SP-49 (cell line): ENCODE measurements around a stretch of chr17.

DNA sequence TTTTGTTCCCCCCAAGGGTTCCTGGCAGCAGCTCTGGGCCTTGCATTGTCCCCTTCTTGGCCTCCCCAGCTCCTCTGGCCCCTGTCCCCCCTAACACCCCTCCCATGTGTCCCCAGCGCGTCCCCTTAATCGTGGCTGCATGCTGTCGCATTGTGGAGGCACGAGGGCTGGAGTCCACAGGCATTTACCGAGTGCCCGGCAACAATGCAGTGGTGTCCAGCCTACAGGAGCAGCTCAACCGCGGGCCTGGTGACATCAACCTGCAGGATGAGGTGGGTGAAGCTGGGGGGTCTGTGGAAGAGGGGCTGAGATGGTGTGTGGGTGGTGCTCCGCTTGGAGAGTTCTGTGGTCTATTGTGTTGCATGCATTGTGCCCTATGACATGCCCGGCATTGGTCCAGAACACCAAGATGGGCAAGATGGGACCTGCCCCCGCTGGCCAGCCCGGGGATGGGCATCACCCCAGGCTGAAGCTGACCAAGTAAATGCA is 54.2 kb downstream of the ARHGAP23 start:
- PRO-cap: no peak

DNA sequence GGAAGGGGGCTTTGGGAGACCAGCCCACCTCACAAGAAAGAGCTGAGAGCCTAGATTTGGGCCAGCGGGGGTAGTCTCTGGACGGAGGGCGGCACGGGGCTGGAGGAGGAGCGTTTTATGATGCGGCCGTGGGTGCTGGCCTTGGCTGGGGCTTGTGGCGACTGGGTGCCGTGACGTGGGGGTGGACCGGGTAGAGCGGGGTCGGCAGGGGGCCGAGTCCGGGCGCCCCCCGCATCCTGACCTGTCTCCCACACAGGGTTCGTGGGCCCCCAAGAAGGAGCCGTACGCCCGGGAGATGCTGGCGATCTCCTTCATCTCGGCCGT is 81.4 kb downstream of the ARHGAP23 start:
- PRO-cap: unidirectional peak, plus-strand start at position 155 of the sequence

DNA sequence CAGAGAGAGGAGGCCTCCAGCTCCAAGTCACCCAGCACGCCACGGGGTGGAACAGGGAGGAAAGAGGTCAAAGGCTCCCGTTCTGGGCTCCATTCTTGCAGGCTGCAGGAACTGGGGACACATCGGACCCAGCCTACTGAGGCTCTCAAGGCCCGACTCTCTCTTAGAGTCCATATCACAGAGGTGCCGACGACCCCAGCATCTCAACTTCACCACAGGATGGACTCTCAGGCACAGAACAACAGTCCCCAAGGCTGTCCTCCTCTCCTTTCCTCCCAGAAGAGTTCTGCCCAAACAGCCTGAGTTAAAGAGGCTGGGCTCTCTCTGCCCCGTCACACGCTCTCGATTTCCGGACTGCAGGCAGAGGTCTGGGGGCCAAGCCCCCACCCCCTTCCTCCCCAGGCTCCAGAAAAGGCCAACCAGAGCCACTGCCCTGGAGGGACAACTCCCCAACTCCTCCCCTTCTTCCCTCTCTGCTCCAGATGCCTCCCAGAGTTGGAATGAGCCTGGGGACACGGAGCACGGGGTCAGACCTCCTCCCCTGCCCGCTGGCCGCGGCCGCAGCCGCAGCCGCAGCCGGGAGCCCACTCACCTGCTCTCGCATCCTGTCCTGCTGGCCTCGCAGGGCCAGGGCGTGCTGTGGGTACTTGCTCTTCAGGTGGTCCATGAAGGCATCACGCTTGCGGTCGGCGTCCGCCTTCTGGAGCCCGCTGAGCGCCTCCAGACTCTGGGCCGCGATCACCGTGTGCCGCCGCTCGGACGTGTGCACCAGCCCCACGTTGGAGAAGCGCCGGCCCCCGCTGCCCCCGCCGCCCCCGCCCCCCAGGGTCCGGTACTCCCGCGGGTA is 27.6 kb downstream of the SRCIN1 start:
- PRO-cap: no peak

- PRO-cap: no peak
Measured at GRCh38 chr17:38606888-38607465, 1.2 kb upstream of the SRCIN1 start.

DNA sequence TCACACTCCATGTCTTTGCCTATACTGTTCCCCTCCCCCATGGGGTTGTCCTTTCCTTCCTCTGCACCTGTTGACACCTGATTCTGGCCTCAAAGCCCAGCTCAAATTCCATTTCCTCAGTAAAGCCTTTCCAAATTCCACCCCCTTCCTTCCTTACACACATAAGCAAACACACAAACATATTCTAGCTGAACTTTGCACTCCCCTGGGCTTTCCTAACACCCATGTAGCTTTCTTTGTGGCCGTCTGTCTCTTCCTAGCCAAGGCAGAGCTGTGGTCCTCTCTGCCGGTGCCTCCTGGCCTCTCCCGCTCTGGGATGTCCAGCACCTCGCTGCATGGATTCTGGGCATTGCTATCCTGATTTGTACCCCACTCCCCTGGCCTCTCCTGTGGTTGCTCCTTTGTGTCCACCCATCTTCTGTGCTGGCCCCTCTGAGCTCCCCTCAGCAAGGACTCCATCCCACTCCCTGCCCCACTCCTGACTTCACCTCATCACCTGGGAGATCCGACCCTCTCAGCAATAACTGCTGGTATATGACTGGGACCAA is 8.4 kb upstream of the SRCIN1 start:
- PRO-cap: no peak

GRCh38 chr17:38705802-38706461 is 859 bp downstream of the MLLT6 start:
- PRO-cap: no peak

- PRO-cap: no peak
Measured at GRCh38 chr17:38710087-38710682, 5.1 kb downstream of the MLLT6 start.

GRCh38 chr17:38716260-38716936 is 11.3 kb downstream of the MLLT6 start:
- PRO-cap: no peak

GRCh38 chr17:38734827-38735674 is 4.9 kb downstream of the CISD3 start:
- PRO-cap: no peak

GRCh38 chr17:38743530-38744197 is 4.5 kb downstream of the PCGF2 start:
- PRO-cap: no peak

DNA sequence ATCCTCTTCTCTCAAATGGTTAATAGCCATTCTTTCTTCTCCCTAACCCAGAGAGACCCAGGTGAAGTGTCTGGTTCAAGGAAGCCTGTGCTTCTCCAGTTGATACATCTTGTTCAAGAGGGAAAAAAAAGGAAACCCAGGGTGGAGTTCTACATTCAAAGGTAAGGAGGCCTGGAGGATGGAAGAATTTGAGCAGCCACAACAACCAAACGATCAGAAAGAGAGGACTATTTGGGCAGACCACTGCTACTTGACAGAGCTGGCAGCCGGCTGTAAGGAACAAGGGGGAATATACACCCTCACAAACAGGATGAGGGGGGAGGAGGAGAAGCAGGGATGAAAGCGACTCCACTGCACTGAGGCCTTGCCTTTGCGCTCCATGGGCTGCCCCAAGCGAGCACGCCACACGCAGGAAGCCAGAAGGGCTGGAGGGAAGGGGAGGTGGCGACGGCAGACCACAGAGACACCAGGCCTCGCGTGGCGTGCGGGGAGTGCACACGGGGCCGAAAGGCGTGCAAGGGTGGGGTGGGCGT is 680 bp downstream of the PIP4K2B start:
- PRO-cap: no peak

DNA sequence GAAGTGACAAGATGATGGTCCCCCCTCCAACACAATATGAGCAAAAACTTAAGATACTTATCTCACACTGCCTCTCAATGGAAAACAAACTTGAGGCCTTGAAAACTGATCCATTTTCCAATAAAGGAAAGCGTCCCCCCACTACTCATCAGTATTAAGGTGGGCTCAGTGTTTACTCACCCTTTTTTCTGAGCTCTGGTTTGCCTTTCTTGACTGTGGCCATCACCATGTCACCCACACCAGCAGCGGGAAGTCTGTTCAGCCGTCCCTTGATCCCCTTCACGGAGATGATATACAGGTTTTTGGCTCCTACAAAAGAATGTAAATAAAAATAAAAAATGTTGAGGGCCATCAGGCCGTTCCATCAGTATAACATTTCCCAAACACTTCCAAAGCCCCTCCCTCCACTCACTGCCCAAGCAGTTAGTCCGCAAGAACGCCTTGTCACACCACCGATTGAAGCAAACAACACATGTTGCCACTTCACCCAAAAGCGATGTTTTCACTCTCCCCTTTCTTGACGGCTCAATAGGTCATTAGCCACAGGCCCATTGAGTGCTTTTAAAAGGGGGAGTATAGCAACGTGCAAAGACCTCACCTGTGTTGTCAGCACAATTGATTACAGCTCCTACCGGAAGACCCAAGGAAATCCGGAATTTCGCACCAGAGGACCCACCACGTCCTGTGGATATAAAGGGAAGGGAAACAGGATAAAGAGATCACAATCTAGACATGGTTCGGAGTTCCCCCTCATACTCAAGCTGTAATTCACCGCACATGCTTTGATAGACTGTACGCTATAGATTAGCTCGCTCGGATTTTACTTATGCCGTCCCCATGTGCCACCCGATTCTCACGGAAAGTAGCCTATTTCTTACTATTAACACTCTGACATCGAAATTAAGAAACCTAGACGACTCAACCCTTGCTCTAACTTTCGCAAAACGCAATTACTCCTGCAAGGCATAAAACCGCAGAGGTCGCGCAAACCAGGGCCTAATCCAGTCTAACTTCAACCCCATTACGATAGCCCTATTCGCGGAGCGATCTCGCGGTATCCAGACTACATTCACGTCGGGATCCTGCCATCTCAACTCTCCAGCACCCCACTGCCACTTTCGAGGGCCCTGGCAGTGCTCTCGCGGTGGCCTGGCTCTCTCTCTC is 715 bp downstream of the RPL23 start:
- PRO-cap: unidirectional peak, plus-strand start at position 1,066 of the sequence; bidirectional peak, plus-strand start at position 1,115 of the sequence, minus-strand start at position 1,111 of the sequence

- PRO-cap: unidirectional peak, minus-strand start at chr17:38861758
Measured at GRCh38 chr17:38861281-38861962, 7.9 kb upstream of the RPL23 start.

GRCh38 chr17:38867789-38868814 is 1.8 kb upstream of the LASP1 start:
- PRO-cap: unidirectional peak, plus-strand start at chr17:38868097

DNA sequence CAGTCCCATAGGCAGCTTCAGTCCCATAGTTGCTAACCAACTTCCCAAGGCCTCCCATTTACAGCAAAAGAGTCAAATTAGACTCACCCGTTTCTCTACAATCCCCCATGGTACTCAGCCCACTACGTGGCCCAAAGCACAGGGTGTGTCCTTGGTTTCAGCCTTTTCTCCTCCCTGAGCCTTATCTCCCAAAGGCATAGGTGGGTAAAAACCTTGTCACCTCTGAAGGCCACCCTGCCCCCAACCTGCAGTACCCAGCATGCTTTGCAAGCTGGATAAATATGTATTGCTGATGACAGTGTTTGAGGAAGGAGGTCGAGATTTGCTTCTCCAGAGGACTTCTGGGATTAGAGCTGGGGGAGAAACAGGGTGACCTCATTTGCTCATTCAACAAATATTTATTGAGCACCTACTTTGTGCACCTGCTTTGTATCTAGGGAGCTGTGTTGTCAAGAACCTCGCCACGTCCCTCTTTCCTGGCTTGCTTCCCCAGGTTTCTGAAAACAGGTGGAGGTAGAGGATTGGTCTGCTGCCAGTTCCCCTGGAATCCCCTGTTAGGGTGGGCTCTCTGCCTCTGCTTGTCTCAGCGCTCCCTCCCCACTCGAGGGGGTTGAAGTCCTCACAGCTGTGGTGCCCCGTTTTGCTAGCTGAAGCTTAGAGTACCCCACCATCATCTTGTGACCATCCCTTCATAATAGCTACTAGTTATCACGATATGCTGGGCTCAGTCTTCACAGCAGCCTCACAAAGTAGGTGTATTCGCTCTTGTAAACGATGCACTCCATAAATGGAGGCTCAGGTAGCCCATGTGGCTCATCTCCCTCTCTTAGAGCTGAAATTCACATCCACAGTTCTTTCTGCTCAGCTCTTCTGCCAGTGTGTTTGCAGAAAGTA is 3.0 kb downstream of the LASP1 start:
- PRO-cap: no peak

- PRO-cap: no peak
Measured at GRCh38 chr17:38883756-38883989, 13.8 kb downstream of the LASP1 start.

- PRO-cap: no peak
Measured at GRCh38 chr17:39002142-39002761, 35.0 kb upstream of the FBXO47 start.

- PRO-cap: no peak
Measured at GRCh38 chr17:39064305-39064734, 87.1 kb downstream of the PLXDC1 start.

GRCh38 chr17:39177171-39177937 is 11.4 kb upstream of the ARL5C start:
- PRO-cap: no peak

GRCh38 chr17:39202125-39202563 is 2.1 kb downstream of the RPL19 start:
- PRO-cap: no peak